ENCODE measurements around the gene USP47.

DNA sequence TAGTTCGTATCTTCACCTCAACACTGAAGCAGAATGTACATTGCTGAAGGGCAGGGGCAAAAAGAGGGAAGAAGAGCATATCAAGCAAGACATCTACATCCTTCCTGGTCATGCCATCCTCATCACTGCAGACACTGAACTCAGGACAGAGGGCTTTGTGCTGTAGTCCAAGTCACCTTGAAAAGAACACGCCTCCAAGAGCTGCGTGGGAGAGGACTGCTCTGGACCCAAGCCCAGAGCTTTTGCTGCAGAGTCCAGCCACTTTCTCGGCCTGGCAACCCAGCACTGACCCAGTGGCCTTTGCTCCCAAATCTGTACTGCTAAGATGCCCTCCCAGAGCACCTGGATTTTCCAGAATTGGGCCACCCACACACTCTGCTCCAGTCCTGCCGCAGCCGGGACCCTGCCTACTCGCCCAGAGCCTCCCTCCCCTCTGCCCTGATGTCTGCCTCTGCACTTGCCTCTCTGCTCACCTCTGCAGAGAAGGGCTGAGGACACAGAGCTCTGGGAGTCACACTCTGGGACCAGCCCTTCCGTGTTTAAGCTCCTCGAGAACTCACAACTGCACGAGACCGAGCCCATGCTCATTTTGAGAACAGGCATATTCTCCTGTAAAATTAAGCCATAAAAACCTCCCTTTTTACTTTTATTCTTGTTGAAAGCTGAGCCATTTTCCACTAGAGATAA is 83.7 kb upstream of the CSNK2A3 start:
- RRBS: no CpG with 5 or more reads among the region's 11 CpGs

- RRBS: no CpG with 5 or more reads among the region's 10 CpGs
Observed at GRCh38 chr11:11461383-11461931, 108.4 kb upstream of the CSNK2A3 start.

- RRBS: 2% methylated on average over 3 of the region's 49 CpGs
Observed at GRCh38 chr11:11620900-11621359, 875 bp downstream of the GALNT18 start.

DNA sequence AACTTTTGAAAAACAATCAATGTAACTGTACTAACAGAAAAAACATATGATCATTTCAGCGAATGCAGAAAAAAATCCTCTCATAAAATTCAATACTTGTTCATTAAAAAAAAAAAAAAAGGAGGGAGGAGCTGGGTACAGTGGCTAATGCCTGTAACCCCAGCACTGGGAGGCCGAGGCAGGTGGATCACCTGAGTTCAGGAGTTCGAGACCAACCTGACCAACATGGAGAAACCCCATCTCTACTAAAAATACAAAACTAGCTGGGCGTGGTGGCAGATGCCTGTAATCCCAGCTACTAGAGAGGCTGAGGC is 59.2 kb upstream of the GALNT18 start:
- RRBS: no CpG with 5 or more reads among the region's 4 CpGs

GRCh38 chr11:11691473-11691809 is 69.6 kb upstream of the GALNT18 start:
- RRBS: no CpG with 5 or more reads among the region's 4 CpGs

DNA sequence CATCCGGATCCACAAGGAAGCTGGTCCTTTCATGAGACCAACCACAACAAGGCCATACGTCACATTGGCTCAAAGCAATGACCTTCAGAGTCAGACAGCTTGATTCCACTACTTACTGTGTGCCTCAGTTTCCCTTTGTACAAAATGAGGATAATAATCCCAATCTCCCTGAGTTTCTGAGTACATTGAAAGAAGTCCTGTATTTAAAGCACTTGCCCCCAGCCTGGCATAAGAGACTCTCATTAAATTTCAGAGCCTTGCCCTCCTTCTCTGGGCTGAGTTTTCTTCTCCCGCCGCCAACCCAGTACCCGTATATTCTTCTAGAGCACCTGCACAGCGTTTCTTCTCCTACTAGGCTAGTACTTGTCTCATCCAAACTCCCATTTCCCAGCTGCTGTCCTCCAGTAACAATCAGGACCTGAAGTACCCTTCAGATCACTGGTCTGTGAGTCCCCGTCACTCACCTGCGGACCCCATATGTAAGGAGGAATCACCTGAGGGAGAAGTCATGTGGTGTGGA is 81.4 kb upstream of the USP47 start:
- RRBS: no CpG with 5 or more reads among the region's 8 CpGs

DNA sequence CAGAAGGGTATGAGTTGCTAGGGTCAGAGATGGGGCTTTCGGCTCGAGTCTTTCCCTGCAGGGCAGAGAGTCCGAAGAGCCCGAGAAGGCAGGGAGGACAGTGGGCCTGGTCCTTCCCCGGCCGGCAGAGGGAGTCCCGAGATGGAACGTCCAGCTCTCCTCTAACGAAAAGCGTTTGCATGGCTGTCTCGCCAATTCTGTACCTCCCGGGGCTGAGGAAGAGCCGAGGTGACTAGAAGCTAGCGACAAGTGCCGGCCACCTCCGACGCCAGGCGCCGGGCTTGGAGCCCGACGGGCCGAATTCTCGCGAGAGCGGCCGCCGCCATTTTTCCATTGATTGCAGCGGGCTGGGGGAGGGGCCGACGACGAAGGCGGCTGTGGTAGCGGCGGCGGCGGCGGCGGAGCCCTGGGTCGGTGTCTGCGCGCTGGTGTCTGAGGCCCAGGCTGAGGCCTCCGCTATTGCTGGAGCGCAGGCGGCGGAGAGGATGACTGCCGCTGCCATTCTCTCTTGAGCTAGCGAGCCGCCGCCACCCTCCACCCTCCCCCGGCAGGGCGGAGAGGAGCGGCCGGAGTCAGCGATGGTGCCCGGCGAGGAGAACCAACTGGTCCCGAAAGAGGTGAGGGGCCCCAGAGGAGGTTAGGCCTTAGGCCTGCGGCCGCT is at the start of gene USP47:
USP47 (plus strand) TSS at position 365 of the 661 bp plus-strand sequence.
- RRBS: 1% methylated on average over 10 of the region's 59 CpGs

DNA sequence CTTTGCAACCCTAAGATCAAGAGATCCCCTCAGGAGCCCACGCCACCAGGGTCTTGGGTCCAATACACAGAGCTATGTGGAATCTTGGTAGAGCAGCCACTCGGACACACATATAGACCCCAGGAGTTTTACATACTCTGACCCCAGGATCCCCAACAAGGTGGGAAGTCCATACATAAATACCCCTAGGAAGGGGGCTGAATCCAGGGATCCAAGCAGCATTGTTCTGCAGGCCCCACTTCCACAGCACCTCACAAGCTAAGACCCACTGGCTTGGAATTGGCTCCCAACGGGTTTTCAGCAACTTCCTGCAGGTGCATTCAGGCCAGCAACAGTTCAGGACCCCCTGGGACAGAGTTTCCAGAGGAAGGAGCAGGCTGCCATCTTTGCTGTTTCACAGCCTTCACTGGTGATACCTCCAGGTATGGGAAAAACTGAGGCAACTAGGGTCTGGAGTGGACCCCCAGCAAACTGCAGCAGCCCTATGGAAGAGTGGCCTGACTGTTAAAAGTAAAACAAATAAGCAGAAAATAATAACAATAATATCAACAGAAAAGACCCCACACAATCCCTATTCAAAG is 43.8 kb downstream of the USP47 start:
- RRBS: no CpG with 5 or more reads among the region's 3 CpGs

DNA sequence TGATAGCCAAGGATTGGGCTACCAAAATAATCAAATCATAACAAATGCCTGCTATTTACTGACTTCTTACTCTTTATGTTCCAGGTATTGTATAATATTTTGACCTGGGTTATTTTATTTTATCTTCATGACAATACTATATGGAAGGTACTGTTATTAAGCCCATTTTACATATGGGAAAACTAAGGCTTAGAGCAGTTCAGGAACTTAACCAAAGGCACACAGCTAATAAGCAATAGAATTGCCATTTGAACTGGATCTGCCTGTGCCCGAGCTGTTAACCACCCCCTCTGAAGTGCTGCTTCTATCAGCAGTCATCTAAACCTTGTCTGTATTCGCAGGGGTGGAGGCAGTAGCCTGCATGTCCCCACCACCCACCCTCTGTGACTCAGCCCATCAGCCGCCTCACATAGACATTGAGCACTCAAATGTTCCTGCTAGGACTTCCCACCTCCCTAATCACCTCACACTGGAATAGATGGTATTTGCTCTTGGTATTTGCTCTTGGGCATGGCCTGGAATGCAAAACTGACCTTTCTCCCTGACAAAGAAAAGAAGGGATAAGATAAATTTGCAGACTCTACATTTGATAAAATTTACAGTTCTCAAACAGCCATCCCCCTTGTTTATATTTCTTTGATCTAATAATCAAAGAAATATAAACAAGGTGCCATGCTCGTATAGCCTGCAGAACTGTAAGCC is 16.2 kb downstream of the DKK3 start:
- RRBS: no CpG with 5 or more reads among the region's 4 CpGs

GRCh38 chr11:12109593-12109960 is 813 bp upstream of the MICAL2 start:
- RRBS: no CpG with 5 or more reads among the region's 2 CpGs

DNA sequence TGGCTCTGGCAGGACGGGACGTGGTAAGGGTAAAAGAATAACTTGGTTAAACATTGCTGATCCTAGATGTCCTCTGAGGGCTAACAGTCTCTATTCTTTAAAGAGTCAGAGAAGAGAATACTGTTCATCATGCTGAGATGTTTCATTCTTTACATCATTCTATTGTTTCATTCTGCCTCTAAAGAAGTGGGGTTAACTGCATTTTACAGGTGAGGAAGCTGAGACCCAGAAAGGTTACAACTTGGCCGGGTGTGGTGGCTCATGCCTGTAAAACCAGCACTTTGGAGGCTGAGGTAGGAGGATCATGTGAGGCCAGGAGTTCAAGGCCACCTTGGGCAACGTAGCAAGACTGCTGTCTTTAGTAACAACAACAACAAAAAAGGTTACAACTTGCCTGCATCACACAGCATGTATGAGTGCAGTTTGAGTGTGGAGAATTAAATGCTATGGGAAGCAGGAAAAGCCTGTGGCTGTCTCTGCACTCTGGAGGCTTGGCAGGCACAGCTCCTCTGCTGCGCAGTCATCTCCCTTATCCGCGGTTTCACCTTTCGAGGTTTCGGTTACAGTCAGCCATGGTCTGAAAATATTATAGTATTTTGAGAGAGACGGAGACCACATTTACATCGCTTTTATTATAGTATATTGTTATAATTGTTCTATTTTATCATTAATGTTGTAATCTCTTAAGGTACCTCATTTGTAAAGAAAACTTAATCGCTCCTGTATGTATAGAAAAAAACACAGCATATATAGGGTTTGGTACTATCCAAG is 2.8 kb downstream of the MICAL2 start:
- RRBS: no CpG with 5 or more reads among the region's 12 CpGs

- RRBS: no CpG with 5 or more reads among the region's 4 CpGs
Observed at GRCh38 chr11:12134283-12134499, 23.8 kb downstream of the MICAL2 start.

GRCh38 chr11:12143503-12144327 is 33.3 kb downstream of the MICAL2 start:
- RRBS: no CpG with 5 or more reads among the region's 7 CpGs

GRCh38 chr11:12156174-12156562 is 45.8 kb downstream of the MICAL2 start:
- RRBS: no CpG with 5 or more reads among the region's 4 CpGs

GRCh38 chr11:12178962-12179442 is 68.6 kb downstream of the MICAL2 start:
- RRBS: no CpG with 5 or more reads among the region's 5 CpGs

DNA sequence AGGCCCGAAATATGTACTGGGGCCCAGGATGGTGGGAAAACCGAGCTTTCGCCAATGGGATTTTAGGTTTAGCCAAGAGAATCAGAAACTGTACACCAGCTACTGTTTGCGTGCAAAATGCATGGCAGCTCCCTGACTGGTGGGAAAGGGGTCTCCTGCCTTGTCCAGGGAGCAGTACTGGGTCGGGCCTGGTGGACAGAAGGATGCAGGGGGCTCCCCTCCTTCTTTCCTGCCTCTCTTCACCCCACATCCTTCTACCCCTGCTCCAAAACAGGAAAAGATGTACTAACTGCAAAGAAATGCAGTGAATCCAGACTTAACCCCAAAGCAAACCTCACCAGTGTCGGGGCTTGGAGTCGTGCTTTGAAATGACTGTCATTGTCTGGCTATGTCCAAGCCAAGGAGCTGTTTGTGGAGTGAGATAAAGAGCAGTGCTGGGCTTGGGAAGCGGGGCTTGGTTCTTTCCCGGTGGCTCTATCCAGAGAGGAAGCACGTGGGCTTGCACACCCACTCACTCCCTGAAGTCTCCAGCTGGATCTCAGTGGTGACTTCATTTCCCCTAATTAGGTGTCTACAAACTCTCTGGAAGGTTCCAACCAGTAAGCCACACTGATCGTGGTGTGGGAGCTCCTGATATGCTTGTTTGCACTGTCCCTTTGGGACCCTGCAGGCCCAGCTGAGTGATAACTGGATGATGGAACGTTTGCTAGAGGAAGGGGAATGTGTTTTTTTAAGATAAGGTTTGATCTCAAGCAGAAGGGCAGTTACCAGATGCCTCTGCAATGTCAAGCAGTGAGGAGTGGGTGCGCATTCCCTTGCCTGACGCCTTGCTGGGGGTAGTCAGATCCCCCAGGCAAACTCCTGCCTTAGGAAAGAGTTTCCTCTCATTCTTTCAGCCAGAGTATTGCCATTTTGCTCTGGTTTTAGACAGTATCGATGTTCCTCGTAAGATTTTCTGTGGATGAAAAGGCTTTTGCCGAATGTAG is 90.6 kb downstream of the MICAL2 start:
- RRBS: no CpG with 5 or more reads among the region's 17 CpGs

GRCh38 chr11:12246447-12246919 is 130.9 kb upstream of the PARVA start:
- RRBS: no CpG with 5 or more reads among the region's 2 CpGs

- RRBS: no CpG with 5 or more reads among the region's 14 CpGs
Observed at GRCh38 chr11:12287379-12288297, 89.7 kb upstream of the PARVA start.

DNA sequence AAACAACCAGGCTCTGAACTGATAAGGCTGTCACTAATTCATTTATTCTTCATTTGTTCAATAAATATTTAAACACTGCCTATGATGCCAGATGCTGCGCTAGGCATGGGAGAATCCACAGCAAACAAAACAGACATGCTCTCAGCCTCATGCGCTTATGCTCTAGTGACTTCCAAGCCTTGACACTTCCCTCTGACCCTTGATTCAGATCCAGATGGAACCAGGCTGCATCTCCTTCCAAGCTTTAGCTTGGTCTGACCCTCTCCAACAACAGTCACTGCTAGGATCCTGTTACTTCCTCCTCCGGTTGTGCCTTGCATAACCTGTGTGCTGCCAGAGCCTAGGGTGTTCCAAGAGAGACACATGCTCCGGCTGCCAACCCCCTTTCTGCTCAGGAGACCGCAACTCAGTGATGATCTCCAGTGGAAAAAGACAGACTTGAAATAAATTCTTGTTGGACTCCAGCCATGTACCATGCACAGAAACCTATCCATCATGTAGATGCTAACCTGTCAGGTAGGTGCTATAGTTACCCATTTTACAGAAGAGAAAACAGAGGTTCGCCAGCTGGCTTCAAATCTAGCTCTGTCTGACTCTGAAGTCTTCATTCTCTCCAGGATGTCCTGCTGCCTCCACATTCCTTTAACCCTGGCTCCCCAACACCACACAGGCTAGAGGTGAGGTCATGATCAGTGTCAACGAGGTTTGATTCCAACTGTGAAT is 136.3 kb upstream of the TEAD1 start:
- RRBS: 70% methylated on average over 2 of the region's 7 CpGs

DNA sequence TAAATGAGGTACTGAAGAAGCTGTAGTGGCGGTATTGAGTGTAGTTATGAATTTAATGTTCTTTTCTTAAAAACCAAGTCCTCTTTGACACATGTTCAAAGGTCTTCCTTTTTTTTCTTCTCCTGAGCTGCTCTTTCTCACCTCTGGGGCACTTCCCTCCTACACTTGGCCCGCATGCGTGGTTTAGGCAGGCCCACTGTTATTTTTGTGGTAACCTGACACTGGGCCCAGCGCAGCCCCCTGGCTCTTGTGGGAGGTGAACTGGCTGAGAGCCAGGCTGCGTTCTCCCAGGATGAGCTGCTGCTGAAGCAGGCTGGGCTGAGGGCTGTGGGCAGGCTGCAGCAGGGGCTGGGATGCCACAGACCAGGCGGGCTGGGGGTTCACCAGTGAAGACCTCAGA is 72.3 kb downstream of the TEAD1 start:
- RRBS: no CpG with 5 or more reads among the region's 6 CpGs

Measured in Ishikawa (cell line).